ENCODE results near the genes PRELID2 and PLAC8L1.

- PRO-cap: no peak
- RRBS: no CpG with 5 or more reads among the region's 5 CpGs
These were observed 46.2 kb downstream of the ARHGAP26 start for GRCh38 chr5:142816175-142816933.

DNA sequence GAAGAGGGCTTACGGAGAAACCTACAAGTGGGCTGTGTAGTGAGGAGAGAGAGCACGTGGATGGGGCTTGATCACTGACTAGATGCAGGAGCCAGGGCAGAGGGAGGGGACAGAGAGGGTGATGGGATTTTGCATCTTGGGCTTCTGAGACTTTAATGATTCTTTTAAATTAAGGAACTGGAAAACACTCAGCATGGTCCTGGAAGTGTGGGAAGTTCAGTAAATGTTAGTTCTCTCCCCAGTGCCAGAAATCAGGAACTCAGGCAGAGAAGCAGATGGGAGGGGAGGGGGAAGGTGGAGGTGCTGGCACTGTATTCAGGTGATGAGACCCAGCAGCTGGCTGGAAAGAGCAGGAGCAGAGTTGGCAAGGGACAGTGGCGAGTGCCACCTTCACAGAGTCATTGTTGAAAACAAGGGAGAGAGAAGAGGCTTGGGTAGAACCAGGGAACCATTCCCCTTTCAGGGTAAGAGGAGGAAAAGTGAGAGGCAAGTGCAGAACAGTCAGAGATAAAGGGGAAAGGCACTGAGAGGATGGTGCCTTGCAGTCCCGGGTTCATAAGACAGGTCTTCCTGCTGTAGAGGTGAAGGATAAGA, 46.9 kb downstream of the ARHGAP26 start:
- PRO-cap: no peak
- RRBS: no CpG with 5 or more reads among the region's 4 CpGs

DNA sequence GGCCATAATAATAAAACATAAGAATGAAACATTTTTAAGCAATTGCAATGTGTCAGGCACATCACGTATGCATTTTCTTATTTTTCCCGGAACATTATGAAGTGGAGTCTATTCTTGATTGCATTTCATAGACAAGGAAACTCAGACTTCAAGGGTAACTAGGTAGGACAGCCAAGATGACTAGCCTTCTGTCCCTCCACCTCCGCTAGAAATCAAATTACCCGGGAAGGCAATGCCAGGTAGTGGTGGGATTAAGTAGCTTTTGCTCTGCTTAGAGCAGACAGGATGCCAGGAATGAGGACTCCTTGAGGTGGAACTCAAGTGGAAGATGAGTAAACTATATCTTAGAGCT, 50.5 kb downstream of the ARHGAP26 start:
- PRO-cap: no peak
- RRBS: 94% methylated on average over 3 of the region's 4 CpGs

GRCh38 chr5:142822853-142823699, 52.9 kb downstream of the ARHGAP26 start:
- PRO-cap: no peak
- RRBS: no CpG with 5 or more reads among the region's 4 CpGs

DNA sequence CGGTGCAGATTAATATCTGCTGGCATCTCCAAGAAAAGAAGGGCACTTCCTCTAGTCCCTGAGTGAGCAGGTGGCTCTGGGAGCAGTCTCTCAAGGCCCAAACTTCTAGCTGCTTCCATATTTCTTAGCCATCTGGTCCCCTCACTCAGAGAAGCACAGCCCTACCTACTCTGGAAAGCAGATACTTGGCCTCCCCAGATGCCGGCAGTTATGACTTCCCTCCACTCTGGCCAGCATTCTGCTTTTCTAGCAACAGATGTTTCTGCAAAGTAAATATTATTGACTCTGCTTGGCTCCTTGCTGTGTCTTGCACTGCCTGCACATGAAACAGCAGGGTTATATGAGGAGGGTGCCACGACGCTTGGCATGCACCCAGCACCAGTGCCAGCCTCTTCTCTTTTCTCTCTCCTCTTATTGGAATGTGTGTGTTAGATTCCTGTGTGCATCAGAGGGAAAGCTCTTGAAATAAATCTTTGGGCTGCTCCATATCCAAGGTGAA, 99.7 kb downstream of the ARHGAP26 start:
- PRO-cap: no peak
- RRBS: 19% methylated on average over 2 of the region's 4 CpGs

- PRO-cap: bidirectional peak, plus-strand start at chr5:142871343, minus-strand start at chr5:142871175
- RRBS: no CpG with 5 or more reads among the region's 20 CpGs
These were observed 101.3 kb downstream of the ARHGAP26 start for GRCh38 chr5:142871032-142872239.

- PRO-cap: no peak
- RRBS: no CpG with 5 or more reads among the region's 3 CpGs
These were observed 142.3 kb downstream of the ARHGAP26 start for GRCh38 chr5:142912372-142912916.

DNA sequence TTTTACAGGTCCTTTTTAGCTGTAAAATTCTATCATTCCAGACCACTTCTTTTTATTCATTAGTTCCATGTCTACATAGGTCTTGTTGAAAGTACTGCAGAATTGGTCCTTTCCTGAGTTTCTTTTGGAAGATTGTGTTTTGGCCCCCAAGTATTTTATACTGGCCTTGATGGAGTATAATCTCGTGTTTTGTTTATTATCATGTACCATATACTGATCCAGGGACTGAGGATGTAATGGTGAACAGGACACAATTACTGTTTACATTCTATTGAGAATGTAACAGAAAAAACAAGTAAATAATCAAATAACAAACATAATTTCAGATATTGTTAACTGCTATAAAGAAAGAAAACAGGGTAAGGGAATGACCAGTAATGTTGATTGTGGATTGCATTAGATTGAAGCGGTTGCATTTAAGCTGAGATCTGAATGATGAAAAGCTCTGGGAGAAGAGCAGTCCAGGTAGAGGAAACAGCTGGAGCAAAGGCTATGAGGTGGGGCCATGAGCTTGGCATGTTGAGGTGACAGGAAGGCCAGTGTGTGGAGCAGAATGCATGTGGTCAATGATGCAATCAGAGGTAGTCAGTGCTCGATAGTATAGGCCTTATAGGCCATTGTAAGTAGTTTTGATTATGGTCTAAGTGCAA, 270.2 kb downstream of the ARHGAP26 start:
- PRO-cap: no peak
- RRBS: no CpG with 5 or more reads among the region's 3 CpGs

GRCh38 chr5:143042384-143042779, 272.2 kb downstream of the ARHGAP26 start:
- PRO-cap: no peak
- RRBS: no CpG with 5 or more reads among the region's 2 CpGs

GRCh38 chr5:143066671-143067389, 296.7 kb downstream of the ARHGAP26 start:
- PRO-cap: no peak
- RRBS: no CpG with 5 or more reads among the region's 10 CpGs

DNA sequence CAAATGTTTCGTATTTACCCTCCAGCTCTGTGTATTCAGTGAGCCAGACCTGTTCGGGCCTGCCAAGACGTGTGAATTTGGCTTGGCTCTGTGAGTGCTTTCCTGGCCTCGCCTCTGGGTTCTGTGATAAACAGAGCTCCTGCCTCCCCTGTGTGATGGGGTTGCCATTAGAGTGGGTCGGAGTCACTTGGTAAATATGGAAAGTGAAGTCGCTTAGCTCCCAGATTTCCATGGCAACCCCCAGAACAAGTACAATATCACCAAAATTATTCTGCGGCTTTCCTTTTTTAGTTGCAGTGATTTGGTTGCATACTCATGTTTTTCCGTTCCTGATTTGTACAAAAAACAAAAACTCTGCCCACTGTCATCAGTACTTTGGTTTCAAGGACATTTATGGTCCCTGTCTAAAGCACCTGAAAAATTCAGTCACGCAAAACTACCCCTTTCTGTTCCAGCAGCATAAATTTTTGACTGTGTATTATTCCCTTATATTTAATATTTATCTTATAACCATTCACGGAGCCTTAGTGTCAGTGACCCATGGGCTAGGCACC, 260.2 kb downstream of the NR3C1 start:
- PRO-cap: no peak
- RRBS: no CpG with 5 or more reads among the region's 10 CpGs

DNA sequence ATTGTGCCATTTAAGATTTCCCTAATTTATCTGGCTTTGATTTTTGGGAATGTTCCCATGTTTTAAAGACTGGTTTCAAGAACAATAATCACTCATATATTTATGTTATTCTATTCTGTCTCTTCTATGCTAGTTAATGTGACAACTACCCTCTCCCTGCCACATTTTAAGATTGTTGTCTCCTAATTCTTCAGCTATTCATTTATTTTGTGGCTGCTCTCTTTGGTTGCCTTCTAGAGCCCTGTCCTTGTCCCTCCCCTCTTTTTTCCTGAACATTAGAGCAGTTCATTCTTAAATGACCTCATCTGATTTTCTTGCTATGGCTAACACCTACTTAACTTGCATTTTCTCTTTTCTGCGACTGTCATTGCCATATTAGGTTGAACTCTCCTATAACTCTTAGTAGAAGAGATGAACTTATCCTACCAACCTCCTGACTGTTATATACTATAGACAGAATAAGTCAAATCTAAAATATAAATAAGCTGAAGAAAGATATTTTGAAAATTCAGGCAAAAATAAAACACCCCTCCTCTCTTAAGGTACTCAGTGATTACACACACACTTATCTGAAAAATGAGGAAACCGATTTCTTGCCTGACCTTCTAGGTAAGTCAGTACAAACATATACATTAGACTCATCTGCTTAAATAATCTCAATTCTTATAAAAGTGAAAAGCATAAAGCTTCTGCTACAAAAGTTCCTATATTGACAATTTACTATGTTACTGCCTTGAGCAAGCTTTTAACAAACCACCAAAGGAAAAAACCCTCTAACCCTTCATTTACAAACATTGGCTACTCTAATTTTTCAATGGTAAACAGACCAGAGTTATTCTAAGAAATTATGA, 15.9 kb downstream of the NR3C1 start:
- PRO-cap: no peak
- RRBS: no CpG with 5 or more reads among the region's 2 CpGs

- PRO-cap: no peak
- RRBS: no CpG with 5 or more reads among the region's 6 CpGs
These were observed 182.2 kb upstream of the HMHB1 start for GRCh38 chr5:143629551-143630363.

DNA sequence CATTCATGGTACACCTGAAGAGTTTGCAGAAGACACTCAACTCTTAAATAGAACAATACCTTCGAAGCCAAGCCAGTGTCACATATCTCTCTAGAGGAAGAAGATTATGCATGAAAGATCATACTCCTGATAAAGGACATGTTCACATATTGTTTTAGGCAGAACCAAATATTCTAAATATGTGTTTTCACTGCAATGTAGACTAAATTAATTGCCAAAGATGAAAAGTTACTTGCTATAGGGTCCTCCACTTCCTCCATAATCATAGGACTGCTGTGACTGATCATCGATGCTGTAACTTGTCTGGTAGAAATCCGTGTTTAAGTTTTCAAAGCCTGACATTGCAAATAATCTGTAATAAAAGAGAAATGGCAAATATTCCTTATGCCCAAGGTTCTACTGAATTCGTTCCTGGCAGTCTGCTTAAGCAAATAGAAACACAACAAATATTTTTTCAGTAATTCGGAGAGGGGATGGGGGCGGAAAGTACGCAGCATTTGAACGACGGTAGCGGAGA, 787 bp downstream of the YIPF5 start:
- PRO-cap: no peak
- RRBS: no CpG with 5 or more reads among the region's 10 CpGs

GRCh38 chr5:145500646-145501056, 334.5 kb downstream of the PRELID2 start:
- PRO-cap: no peak
- RRBS: no CpG with 5 or more reads among the region's 5 CpGs

GRCh38 chr5:145835000-145835861, at the start of gene PRELID2:
Gene PRELID2, minus strand, starts transcription at chr5:145835342.
- PRO-cap: bidirectional peak, plus-strand start at chr5:145835471, minus-strand start at chr5:145835342
- RRBS: 2% methylated on average over 18 of the region's 68 CpGs

DNA sequence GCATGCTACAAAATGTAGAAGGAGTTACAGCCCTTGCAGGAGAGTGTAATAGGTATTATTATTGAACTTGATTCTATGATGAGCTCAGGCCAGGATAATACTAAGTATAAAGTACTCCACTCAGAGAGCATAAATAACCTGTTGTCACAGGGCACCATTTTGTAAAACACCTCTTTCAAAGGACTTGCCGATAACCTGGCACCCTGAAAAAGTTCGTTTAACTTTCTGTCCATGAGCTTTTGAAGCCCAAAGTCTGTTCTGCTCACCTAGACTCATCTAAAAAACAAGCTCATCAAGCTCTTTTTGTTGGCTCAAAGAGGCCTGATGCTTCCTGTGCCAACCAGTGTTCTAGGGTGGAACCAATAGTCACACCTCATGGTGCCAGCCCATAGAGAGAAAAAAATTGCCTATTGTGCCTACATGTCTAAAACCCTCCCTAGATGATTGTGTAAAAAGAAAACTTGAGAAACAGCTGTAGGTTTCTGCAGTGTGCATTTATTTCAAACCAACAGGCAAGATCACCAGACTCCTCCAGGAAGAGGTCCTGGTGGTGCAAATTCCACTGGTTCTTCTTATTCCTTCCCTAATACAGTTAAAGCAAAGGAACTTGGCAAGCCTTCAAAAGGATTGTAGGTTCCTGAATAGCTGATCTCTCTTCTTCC, 4.7 kb downstream of the SH3RF2 start:
- PRO-cap: no peak
- RRBS: no CpG with 5 or more reads among the region's 2 CpGs

GRCh38 chr5:145973658-145974610, 37.6 kb downstream of the SH3RF2 start:
- PRO-cap: no peak
- RRBS: no CpG with 5 or more reads among the region's 4 CpGs

- PRO-cap: no peak
- RRBS: no CpG with 5 or more reads among the region's 2 CpGs
These were observed at the start of gene PLAC8L1 for GRCh38 chr5:146105310-146105863. Gene PLAC8L1, minus strand, starts transcription at chr5:146105577.

DNA sequence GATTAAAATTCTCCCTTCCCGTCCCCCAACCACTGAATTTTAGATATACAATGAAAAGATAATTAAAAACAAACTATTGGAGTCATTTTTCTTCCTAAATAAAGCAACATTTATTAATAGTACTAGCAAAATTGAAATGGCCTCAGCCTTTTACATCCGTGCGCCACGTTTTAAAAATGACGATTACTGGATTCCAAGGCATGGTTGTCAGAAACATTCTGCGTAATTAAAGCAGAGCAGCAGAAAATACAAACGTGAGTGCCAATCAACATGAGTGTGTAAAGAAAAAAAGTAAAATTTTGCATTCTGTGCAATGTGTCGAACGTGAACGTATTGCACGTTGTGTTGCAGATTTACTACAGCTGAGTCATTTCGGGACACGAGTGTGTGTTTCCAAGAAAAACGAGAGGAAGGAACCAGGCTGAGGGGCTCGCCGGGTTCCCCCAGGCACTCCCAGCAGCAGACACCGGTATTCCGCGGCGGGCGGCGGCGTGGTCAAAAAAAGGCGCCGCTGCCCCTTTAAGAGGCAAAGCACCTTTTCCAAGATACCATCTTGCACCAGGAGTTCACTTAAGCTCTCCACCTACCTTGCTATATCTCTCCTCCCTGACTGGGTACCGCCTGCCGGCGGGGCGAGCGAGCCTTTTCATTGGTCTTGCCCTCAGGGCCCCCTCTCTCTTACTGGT, 418 bp upstream of the RBM27 start:
- PRO-cap: bidirectional peak, plus-strand start outside the sequence, minus-strand start at position 465 of the sequence
- RRBS: 0% methylated on average over 7 of the region's 30 CpGs